Neural cell (in vitro differentiated cells): ENCODE data around the gene TFIP11.

- RAMPAGE, long total RNA: no peak
Observed at GRCh38 chr22:24827125-24827792, 21.2 kb downstream of the SGSM1 start.

- RAMPAGE, long total RNA: no peak
Observed at GRCh38 chr22:25071304-25071646, 118.8 kb downstream of the KIAA1671 start.

- RAMPAGE, long total RNA: no peak
Observed at GRCh38 chr22:25096385-25096727, 103.3 kb upstream of the CRYBB3 start.

DNA sequence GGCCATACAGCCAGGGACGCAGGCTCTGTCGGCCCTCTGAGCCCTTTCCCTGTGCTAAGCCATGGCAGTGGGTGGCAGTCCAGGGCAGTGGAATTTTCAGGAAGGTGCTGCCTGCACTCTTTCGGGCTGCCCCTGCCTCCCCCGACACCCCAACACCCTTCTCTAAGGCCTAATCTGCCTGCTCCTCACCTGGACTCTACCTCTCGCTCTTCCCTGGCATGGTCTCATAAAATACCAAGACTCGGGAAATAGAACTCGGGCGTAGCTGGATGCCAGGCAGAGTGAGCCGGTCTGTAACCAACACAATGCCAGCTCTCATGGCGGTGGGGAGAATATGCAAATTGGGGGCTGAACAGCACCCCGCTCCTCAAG, 49.3 kb upstream of the CRYBB3 start:
- RAMPAGE, long total RNA: no peak

DNA sequence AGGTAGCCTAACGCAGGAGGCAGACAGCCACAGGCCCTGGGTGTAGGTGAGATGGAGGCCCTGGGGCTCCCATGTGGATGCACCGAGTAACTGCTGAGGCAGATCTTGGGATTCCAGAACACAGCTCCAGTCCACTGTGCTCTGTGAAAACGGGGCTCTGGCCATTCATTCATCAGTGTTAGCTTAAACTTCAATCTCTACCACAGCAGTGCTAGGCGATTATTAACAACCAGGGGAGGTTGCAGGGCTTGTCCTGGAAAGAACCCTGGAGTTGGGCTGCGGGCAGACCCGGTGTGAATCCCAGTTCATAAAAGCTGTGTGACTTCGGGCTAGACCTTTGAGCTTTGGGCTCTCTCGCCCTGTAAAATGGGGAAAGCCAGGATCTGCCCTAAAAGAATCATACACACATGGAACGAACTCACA, 15.7 kb upstream of the CRYBB3 start:
- RAMPAGE, long total RNA: no peak

DNA sequence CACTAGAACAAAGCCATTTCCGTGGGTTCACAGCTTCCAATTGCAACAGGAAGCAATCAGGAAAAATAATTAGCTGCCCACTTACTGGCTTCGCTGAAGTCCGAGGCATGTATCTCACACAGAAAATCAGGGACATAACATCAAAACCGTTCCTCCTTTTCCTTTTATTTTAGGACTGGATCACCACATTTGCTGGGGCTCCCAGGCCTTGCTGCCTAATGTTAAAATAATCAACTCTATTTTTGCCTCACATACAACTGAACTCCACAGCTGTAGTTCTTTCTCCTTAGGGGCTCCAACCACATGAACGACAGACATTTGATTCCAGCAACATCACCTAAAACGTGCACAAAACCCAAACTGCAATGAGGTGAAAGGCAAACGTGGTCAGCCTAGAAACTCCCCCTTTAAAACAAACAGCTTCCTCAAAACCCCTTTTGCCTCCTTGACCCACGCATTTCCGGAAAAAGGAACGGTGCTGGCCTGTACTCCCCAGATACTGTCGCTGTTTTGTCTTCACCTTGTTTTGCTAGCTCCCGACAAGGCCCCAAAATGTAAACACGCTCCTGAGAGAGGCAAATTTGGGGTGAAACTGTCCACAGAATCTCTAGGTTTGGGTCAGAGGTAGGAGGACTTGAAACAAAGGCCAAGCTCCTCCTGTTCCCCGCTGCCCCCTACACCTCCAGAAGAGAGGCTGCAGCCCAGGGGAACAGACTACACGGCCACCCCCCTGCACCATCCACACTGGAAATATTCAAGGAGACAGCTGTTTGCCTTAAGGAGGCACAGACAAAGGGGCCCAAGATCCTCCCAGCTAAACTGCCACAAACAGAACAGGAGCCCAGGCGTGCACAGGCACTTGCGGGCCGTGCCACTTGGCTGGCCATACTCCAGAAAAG, 160.8 kb upstream of the GRK3 start:
- RAMPAGE, long total RNA: no peak

- RAMPAGE, long total RNA: no peak
Observed at GRCh38 chr22:25406522-25406742, 158.0 kb upstream of the GRK3 start.

DNA sequence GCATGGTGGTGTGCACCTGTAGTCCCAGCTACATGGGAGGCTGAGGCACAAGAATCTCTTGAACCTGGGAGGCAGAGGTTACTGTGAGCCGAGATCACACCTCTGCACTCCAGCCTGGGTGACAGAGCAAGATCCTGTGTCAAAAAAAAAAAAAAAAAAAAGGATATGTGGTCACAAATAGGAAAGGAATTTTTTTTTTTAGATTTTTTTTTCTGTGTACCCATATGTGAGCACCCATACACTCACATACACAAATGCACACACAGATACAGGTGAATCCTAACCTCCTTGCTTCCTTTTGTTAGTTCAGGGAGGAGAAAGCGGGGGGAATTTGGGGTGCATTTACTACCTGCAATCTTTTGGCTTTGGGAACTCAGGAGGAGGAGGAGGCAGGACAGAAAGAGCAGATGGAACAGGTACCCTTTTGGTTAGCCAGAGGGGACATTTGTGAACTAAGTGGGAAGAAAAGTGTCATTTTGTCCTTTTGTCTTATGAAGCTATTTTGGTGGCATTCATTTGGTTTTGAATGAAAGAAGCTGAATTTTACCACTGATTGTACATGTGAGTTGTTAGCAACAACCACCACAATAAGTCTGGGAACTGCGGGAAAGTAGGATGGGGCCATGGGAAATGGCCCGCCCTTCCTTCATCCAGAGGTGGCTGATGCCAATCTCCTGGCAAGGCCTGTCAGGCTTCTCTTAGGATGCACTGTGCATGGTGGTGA, 92.9 kb upstream of the GRK3 start:
- RAMPAGE, long total RNA: no peak

DNA sequence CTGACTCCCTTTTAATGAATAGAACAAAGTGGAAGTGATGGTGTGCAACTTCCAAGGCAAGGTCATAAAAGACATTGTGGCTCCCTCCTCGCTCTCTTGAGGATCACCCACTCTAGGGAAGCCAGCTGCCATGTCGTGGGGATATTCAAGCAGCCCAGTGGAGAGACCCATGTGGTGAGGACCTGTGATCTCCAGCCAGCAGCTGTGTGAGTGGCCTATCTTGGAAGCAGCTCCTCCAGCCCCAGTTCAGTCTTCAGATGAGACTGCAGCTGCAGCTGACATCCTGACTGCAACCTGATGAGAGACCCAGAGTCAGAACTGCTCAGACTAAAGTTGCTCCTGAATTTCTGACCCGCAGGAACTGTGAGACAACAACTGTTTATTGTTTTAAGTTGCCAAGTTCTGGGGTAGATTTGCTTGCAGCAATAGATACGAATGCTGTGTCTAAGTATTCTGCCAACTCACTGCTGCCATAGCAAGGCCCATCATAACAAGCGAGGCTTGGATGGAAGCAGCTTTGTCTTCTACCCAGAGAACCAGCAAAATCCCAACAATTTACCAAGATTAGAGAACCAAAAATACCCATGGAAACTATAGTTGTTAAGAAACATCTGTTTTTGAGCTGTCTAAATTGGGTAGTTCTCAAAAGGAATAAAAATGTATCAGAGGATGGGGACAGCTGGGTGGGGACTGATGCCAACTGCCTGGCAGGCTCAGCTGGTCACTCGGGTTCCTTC, 86.2 kb upstream of the GRK3 start:
- RAMPAGE, long total RNA: no peak

GRCh38 chr22:25717873-25718860, 23.8 kb upstream of the MYO18B start:
- RAMPAGE, long total RNA: no peak

GRCh38 chr22:25987889-25988276, 181.4 kb upstream of the SEZ6L start:
- RAMPAGE, long total RNA: no peak

DNA sequence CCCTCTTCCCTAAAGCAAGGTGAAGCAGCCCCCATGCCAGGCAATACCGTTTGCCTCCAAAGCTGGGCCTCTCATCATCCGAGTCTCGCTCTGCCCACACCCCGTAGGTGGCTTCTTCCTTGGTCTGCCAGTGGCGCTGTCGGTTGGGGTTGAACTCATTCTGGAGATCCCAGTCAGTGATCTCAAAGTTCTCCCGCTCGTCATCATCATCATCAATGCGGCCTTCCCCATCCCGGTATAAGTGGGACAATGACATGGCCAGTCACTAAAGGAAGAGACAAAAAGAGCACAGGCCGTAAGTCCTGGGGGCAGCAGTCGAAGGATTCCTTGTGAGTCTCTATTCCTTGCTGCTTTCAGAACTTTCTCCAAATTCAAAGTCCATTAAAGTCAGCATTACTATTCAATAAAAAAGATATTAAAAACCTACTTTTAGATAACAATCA, 2.2 kb downstream of the TFIP11 start:
- RAMPAGE, long total RNA: no peak

- RAMPAGE, long total RNA: start-site peak on the minus strand at chr22:26512438-26512485, 585 and 1,535 reads in 2 replicates; start-site peak on the plus strand at chr22:26512497-26512550, 239 and 109 reads in 2 replicates
Observed at GRCh38 chr22:26511920-26512746, at the start of gene TFIP11. Gene TFIP11, minus strand, starts transcription at chr22:26512473.

DNA sequence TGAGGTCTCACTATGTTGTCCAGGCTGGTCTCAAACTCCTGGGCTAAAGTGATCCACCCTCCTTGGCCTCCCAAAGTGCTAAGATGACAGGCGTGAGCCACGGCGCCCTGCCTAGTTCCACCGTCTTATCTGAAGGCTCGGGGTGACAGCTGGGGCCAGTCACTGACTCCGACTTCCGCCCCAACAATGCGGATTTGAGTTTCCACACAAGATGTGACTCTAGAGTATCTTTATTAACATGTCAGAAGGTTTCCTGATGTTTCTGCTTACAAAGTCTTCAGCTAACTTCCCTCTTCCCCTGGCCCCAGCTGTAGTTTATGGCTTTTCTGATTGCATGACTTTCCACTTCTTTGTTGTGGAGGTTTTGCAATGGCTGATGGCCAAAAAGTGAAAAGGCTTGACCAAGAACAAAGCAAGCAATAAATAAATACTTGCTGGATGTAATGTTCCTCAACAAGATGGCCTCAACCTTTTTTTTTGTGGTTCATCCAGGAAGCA, 16.7 kb downstream of the TPST2 start:
- RAMPAGE, long total RNA: no peak

DNA sequence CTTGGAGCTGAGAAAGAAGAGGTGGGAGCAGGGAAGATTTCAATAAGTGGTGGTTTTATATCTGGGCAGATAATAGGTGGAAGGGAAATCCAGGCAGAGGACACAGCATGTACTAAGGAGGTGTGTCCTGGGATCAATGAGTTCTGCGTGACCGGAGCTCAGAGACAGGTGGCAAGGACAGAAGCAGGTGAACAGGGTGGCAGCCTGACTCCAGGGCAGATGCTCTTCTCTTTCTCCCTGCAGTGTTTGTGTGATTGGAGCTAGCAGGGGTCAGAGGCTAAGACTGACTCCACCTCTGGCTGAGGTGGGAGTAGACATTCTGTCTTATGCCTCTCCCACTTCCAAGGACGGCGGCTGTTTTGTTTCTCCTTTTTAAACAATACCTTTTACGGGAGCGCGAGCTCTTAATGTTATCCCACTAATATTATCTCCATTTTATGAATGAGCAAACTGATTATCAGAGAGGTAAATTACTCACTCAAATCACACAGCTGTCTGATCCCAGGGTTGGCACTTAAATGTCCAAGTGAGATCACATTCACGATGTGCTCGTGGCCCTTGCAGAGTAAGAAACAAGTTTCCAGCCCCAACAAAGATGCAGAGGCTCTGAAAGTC, 359.3 kb downstream of the CRYBA4 start:
- RAMPAGE, long total RNA: no peak

DNA sequence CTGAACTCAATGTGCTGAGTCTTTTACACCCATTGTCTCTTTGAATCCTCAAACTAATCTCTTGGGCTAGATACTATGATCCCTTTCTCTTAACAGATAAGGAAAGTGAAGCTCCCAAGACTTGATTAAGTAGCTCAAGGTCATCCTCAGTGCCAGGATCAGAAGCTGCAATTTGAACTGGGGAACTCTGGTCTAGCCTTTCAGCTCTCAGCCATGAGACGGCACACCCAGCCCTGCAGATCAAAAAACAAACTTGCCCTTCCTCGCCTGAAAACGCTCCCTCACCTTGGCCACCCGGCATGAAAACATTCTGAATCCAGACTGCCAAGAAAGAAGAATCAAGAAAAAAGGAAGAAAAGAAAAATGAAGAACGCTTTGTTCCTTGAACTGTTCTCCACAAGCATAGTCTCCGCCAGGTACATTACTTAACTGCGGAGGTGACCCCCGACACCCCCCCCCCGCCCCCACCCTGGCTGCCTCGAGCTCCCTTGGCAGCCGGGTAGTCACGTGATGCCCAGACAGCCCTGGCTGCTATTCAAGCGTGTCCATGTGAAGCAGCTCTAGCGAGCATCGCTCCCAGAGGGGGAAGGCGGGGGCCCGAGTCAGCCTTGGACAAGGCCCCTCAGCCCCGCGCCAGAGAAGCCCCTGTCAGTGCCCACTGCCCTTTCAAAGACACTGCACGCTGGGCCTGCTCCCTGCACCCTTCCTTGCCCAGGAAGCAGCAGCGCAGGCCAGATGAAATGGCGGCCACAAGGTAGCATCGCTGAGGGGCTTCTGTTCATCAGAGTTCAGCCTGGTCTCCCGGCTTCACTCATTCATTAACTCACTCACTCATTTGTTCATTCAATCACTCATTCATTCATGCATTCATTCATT, 486.9 kb downstream of the CRYBA4 start:
- RAMPAGE, long total RNA: no peak

DNA sequence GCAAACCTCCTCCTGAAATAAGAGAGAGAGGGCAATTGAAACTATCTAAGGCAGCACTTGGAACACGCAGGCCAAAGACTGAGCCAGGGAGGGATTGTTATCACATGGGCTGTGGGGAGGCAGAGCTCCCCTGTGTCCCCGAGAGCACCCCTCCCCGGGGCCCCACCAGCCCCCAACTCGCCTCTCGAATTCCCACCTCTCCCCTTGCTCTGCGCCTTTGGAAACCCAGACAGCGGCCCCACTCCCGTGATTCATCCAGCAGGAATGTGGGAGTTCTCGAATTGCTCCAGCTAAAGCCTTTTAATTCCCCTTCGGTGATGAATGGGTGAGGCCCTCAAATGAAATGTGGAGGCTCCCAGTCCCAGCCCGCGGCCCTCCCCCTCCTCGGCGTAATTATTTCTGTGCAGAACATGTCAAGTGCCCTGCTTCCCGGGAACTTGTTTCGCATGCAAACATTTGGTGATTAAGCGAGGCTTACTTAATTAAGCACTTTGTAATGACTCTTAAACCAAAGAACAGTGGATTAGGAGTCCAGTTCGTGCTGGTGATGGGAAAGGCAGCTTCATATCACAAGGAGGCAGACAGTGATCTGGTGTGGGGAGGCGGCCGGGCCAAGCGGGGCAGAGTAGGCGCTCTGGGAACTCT, 581.0 kb downstream of the CRYBA4 start:
- RAMPAGE, long total RNA: no peak

DNA sequence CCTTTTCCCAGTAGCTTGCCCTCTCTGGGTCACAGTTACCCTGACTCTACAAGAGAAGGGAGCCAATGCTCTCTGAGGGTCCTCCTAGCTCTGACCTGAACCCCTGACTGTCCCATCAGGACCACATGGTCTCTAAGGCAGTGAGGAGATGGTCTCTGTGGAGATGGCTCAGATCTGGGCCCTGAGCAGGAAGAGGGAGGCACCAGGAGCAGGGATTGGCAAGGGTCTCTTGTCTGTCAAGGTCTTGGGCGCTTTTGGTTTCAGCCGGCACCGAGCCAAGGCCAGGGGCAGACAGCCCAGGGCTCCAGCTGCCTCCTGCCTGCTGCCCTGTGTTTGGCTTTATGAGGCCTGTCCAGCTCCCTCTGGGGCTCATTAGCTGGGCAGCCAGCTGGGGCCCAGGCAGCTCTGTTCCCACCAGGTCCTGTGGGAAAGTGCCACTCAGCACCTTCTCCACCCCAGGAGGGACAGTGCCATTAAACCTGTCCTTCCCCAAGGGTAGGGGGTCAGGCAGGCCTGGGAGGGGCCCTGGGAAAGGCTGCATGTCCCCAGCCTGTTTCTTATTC, 559.8 kb downstream of the MN1 start:
- RAMPAGE, long total RNA: no peak

GRCh38 chr22:27399195-27399691, 402.3 kb downstream of the MN1 start:
- RAMPAGE, long total RNA: no peak

DNA sequence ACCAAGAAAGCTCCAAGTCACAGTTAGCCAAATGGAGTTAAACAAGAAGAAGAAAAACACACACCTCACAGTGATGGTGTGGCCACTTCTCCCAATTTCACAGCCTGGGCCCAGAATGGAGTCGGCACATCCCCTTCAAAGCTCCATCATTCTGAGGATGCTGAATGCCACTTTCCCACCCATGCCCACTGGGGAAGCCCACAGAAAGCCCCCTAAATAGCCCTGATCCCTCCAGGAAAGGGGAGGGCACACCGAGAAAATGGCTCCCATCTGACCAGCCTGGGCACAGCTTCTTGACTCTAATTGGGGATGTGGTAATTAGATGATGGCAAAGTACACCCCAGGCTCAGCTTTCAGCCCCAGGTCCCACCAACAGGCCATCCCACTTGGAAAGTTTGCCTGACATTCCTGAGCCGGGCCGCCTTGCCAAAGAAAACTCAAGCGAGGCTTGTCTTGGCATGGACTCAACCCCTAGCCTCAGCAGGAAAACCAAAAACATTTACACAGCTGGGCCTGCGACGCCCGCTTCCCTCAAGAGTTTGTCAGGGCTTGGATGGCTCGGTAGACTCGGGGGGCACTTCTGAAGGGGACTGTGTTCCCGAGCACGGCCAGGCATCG, 381.0 kb downstream of the MN1 start:
- RAMPAGE, long total RNA: no peak